ENCODE measurements around the gene CDYL.

- PRO-cap: no peak
These were observed 2.7 kb downstream of the SLC22A23 start for GRCh38 chr6:3454043-3454650.

GRCh38 chr6:3745009-3745557 lies 6.4 kb downstream of the PXDC1 start:
- PRO-cap: no peak

DNA sequence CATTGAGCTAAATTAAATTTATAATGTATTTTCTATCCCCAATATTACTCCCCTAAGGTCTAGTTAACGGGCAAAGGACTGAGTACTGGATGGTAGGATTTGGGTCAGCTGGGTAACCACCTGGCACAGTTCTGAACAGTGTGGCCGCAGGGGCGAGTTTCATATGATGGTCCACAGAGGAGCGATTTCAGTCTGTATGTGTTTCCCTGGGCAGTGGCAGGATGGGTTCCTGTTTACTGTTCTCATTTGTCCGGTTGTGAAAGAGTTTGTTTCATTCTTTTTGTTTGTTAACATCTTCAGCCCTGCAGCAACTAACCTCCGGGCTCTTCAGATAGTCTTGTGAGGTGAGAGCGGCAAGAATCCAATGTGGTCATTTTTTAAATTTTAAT lies 38.2 kb upstream of the PXDC1 start:
- PRO-cap: no peak

DNA sequence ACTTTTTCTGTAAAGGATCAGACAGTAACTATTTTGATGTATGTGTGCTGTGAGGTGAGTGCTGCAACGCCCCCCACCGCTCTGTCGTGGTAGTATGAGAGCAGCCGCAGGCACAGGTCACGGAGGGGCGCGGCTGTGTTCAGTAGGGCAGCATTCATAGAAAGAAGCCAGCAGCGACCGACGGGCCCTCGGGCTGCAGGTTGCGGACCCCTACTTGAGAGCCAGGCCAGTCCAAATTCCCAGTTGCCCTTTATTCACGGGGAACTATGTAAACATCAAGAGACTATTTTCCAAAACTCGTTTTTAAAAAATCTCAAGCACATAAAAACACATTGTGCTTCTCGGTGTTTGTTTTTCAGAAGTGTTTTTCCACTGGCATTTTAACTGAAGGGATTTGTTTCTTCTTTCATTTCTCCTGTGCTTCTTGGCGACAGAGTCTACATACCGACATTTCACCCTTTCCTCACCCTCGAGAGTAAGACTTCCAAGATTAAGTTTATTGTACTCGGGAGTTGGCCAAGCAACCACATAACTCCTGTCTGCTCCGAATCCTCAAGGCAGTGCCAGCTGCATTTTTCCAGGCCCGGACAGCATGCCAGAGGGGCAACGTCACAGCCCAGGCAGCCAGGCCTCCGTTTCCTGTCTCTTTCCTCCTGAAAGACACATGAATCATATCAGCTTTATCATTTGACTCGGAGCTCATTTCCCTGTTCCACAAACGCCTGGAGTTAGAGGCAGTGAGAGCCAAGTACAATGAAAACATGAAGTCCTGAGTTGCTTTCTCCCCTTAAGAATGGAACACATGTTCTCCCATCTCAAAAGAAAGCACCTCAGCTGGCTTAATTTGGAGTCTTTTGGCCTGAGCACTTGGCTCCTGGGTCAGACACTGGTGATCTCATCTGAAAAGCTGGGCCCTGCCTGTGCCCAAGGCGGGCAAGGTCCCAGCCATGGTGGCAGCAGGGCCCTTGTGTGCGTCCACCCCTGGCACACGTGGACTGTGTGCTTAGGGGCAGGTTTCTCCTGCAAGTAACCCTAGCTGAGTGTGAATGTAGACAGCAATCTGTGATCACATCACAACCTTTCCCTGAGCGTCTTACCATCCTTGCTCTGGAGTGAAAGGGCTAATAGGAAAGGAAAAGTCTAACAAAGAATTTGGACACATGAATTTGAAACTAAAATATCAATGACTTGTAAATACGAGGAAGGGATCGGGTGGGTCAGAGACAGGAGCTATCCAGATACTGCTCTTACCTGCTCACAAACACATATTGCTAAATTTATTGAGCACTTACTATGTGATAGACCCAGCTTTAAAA lies 23.2 kb upstream of the FAM50B start:
- PRO-cap: unidirectional peak, plus-strand start at position 119 of the sequence; unidirectional peak, plus-strand start at position 151 of the sequence; bidirectional peak, plus-strand start at position 689 of the sequence, minus-strand start at position 556 of the sequence

DNA sequence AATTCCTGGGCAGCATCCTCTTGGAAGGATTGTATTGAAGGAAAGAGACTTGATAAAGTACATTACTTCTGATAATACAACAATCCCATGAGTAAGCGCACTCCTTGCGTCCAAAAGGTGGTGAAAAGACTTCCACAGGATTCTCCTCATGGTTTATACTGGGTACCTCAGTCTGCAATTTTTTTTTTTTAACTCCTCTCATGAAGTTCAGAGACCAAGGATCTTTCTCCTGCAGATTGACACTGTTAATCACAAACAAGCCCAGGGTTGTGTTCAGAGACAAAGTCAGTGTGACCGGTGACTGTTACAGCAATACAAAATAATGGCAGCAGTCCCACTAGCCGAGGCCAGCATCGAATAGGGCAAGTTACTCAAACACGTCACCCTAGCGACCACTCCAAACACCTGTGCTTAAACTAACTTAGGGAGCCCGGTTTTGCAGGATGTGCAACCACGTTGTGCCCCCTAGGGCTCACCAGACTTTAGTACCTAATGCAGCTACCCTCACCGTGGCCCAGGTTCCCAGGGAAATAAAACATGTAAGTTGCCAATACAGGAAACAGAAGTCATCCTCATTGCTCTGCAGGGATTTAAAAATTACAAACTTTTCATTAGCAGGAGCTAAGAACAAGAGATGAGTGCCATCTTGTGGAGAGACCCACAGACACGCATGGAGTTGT lies 37.9 kb downstream of the FAM50B start:
- PRO-cap: no peak

GRCh38 chr6:3887991-3888545 lies 38.9 kb downstream of the FAM50B start:
- PRO-cap: no peak

DNA sequence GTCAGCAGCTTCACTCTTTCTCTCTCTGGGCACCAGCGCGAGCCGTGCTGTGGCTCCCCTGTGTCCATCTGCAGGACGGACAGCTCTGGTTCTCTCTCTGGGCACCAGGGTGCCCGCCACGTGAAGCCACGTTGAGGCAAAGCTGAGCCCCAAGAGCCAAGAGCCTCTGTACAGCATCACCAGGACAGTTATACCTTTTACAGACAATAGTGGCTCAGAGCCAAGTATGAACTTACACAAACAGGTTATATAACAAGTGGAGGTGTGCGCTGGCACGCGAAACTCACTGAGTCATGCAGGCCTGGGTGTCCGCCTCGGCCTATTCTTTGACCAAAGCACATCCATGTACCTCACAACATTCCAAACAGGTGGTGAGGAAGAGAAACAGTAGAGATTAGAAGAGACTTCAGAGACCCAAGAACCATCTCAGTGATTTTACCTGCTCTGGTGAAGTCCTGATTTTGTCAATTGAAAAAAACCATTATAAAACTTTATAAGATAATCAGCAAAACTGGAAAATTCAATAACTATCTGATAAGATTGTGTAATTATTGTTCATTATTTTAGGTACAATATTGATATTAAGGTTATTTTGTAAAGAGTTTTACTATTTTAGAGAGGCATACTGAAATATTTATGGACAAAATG lies 51.0 kb downstream of the FAM50B start:
- PRO-cap: no peak

GRCh38 chr6:3928089-3928452 lies 78.9 kb downstream of the FAM50B start:
- PRO-cap: no peak

DNA sequence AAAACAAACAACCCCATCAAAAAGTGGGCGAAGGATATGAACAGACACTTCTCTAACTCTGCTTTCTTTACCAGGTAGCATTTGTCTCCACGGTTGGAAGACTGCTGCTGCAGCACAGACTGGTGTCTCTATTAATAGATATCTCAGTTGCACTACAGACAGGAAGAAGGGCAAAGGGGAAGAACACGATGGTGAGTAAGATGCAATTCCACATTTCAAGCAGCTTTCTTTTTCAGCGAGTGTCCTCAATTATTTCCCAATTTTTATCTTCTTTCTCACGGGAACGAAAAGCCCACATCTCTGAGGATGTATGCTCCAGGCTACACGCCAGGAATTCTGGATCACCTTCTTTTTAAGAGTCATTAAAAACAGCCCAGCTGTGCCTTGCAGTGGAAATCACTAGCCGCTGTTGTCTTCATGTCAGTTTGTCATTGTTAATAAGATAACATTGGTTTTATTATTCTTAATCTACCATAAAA lies 311.6 kb upstream of the ECI2 start:
- PRO-cap: no peak

DNA sequence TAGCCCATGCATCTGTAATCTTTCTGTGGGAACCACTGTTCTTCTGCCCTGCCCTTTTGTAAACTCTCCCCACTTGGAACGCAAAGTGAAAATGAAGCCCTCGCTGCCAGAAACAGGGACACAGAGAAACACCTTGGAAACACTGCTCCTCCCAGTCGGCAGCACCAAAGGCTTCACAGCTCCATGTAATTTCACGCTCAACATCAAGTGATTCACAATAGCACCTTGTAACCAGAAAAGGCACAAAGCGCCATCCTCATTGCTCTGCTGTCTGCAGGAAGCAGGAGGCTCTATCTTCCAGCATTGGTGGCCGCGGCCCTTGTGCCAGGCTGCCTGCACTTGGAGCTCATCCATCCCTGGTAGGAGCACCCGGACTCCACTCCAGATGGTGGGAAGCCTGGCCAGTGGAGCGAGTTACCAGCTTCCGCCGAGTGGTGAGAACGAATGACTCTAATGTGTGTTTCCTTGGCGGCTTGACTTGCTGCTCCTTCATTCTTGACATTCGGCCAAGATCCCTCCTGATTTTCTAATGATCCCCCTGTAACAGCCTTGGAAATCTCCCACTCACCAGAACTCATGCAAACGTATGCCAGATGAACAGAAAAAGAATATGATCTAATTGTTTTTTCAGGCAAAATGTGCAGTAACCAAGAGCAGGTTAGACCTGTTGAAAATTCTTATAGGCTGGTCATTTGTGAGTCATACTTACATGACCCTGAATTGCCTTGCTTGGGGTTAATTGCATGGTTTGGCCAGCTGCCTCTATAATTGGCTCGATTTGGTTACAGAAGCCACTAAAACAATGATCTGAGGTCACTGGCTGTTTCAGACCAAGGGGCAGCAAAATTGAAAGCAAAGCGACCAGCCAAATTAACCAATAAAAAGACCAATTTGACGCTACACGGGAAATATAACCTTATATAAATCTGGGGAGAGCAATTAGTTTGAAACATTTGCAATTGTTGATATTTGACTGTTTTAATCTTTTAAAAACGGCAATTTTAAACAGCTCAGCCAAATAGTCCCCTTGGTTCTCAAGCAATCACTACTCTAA lies 169.0 kb upstream of the CDYL start:
- PRO-cap: no peak

- PRO-cap: bidirectional peak, plus-strand start at chr6:4776434, minus-strand start at chr6:4775996; bidirectional peak, plus-strand start at chr6:4776627, minus-strand start at chr6:4776617; unidirectional peak, minus-strand start at chr6:4776761
These were observed at the start of gene CDYL for GRCh38 chr6:4775964-4777027. Gene CDYL (plus strand): TSS chr6:4776404.

DNA sequence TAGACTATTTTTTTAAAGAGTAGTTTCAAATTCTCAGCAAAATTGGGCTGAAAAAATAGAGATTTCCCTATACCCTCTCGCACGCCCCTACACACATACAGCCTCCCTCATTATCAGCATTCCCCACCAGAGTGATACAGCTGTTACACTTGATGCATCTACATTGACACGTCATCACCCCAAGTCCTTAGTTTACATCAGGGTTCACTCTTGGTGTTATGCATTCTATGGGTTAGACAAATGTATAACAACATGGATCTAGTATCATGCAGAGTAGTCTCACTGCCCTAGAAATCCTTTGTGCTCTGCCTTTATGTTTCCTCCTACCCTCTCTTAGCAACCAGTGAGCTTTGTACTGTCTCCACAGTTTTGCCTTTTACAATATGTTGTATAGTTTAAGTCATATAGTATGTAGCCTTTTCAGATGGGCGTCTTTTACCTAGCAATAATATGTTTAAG lies 103.7 kb downstream of the CDYL start:
- PRO-cap: no peak

DNA sequence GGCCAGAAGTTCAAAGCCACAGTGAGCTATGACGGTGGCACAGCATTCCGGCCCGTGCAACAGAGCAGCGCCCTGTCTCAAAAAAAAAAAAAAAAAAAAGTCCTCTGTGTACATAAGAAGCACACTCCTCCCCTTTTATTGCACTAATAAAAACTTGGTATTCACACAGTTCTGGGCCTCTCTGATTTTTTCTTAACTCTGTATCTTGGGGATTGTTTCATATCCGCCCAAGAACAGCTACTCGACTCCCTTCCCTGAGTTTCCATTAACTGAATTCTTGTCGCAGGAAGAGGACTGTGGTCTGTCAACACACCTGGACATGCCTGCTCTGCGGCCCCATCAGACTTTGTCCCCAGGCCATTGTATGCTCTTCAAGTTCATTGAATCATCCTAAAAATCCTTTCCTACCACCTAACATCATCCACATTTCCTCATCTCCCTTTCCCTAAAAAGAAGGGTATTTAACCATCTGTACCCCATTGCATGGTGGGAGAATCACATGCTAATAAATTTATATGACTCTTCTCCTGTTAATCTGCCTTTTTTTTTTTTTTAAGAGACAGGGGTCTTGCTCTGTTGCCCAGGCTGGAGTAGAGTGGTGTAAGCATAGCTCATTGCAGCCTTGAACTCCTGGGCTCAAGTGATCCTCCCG lies 25.8 kb upstream of the PPP1R3G start:
- PRO-cap: no peak

DNA sequence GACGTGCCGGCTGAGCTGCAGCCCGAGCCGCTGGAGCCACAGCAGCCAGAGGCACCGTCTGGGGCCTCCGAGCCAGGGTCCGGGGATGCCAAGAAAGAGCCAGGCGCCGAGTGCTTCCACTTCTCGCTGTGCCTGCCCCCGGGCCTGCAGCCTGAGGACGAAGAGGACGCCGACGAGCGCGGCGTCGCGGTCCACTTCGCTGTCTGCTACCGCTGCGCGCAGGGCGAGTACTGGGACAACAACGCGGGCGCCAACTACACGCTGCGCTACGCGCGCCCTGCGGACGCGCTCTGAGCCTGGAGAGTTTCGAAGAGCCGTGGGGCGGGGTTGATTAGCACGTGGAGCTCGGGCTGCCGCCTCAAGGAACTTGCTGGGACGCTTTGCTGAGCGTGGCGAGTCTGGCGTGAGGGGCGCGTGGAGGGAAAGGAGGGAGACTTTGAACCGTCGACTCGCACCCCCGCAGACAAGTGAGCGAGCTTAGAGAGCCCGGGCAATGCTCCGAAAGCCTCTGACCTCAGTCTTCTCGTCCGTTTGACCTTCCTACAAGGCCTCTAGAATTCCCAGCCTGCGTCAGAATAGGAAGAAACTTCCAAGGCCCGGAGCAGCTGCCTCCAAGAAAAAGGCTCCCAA lies 1.2 kb downstream of the PPP1R3G start:
- PRO-cap: no peak

DNA sequence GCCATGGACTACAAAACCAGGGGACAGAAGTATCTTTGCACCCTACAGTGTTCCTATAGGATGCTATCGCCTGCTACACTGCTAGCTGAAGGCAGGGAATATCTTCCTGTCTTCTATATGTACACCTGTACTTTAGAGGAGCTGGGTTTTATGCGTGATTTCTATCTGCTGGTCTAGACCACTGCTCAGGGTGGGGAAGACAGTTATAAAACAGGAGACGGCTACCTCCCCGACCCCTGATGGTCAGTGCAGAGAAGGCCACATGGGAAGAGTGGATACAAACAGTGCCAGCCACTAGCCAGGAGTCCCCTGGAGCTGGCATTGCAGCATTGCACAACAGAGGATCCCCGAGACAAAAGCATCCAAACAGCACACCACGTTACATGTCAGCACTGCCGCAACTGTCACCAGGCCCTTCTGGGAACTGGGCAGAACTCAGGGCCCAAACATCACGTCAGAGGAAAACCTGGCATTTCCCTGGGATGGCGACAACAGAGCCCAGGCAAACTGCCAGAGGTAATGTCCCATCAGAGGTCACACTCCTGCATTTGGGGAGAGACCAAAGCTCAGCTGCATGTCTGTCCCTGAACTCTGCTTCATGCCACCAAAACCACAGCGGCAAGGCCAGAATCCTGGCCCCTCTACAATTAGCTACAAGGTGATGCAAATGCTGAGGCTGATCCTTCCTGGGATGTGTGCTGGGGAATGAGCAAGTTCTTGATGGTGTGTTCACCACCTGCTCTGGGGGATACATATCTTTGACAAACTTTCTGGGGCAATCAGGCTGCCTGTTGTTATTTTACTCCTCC lies 36.3 kb downstream of the PPP1R3G start:
- PRO-cap: no peak

DNA sequence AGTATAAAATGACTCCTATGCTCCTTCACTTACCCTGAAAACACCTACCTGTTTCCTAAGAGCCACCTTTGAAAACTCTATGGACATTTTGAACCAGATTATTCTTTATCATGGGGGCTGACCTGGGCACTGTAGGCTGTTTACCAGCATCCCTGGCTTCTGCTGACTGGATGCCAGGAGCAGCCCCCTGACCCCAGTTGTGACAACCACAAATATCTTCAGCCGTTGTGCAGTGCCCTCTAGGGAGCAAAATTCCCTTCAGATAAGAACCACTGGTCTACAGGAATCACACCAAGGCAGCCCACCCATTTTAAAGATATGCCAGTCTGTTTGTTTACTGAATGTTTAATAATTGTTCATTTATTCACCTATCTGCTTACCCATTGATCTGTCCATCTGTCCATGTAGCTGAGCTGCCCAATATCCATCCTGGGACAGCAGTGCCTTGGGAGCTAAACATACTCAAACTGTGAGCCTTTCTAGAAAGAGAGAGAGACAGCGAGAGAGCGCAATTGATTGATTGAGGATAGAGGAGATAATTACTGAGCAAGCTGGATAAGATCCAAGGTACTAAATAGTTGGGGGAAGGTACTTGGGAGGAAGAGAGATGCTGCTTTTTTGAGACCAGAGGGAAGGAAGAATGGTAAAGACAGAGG lies 276.8 kb downstream of the NRN1 start:
- PRO-cap: no peak

DNA sequence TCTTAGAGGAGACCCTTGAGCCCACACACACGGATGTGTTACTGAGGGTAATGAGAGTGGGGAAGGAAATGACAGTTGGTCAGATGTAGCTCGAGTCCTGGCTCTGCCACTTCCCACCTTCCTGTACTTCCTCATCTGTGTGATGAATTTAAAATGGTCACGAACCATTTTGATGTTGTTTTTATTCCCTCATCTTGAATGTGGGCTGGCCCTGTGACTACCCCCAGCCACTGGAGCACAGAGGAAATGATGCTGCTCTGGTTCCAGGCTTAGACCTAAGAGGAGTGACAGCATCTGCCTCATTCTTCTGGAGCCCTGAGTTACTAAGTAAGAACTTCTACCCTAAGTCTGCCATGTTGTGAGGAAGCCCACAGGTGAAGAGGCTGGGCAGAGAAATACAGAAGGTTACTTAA lies 141.1 kb downstream of the NRN1 start:
- PRO-cap: no peak

DNA sequence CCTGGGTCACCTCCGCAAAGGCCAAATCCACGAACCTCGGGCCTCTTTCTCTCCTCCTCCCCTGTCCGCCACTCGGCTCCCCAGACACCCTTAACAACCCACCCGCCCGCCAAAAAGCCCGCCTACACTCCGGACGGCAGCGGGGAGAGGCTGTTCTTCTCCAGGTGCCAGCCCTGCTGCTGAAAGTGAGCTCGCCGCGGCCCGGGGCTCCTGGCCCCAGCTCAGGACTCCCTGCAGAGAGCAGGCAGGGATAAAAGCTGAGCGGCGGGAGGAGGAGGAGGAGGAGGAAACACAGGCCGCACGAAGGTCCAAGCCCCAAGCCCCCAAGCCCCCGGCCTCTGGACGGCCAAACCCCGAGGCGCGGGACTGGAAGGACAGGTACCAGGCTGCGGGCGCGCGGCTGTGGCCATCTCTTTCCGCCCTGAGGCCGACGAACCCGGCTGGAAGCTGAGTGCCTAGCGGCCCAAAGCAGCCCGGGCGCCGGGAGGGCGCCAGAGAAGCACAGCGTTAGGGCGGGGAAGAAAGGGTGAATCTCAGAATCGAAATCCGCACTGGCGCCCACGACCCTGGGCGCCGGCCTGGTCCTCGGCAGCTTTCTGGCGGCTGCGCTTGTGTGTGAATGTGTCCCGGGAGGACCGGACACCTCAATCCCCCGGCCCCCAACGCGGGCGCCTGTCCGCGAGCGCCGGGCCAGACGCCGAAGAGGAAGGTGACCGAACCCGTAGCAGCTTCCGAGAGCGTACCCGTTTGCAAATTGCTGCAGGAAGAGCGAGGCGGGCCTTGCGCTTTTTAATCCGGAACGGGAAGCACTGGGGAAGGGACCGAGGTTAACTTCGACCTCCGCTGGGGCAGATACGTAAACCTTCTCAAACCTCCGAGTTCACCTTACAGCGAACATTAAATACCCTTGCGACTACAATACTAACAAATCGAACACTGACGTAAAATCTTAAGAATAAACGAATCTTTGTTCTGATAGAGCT lies 3.1 kb downstream of the NRN1 start:
- PRO-cap: bidirectional peak, plus-strand start at position 798 of the sequence, minus-strand start at position 699 of the sequence

DNA sequence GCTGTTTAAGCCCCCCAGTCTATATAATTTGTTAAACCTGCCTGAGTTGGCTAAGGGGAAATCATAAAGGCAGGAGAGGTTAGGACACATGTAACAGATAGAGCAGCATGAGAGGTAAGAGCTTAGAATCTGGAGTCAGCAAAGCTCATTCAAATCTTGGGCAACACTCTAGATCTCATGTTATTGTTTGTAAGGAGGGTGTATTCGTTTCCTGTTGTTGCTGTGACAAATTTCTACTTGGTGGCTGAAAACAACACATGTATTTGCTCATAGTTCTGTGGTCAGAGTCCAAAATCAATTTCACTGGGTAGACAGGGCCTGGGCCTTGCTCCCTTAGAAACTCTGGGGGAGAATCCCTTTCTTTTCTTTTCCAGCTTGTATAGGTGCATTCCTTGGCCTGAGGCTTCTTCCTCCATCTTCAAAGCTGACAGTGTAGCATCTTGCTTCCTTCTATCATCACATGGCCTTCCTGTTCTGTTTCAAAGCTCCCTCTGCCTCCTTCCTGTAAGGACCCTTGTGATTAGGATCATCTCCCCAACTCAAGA lies 4.4 kb downstream of the LY86 start:
- PRO-cap: no peak

GRCh38 chr6:6601019-6601436 lies 12.5 kb downstream of the LY86 start:
- PRO-cap: no peak

All from ReNcell CX (cell line).